Camera-type eye (tissue), 1 donor: ENCODE results near the genes MYBPHL, GSTM1 and RBM15.

GRCh38 chr1:109306905-109308105, at the start of gene MYBPHL:
MYBPHL (minus strand) TSS chr1:109307011.
- RAMPAGE, long total RNA, result no peak

- RAMPAGE, long total RNA, result no peak
Measured at GRCh38 chr1:109389748-109390673, 7.7 kb downstream of the SORT1 start.

- RAMPAGE, long total RNA, result no peak
Measured at GRCh38 chr1:109396659-109397381, 898 bp downstream of the SORT1 start.

GRCh38 chr1:109425245-109425686, 982 bp downstream of the PSMA5 start:
- RAMPAGE, long total RNA, result no peak

DNA sequence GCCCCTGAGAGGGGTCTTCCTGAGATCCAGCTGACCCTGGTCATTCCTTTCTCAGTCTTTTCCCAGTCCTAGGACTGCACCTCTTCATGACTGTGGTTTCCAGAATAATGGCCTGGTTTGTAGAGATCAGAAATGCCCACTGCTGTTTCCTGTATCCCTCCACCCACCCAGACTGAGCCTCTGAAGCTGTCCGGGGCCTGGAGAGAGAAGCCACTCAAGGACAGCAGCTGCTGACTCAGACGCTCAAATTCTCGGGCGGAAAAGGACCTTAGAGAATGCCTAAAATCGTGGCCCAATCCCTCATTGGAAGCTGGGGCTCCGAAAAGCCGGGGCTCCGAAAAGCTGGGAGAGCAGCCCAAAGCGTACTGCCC, 7.9 kb upstream of the GPR61 start:
- RAMPAGE, long total RNA, result no peak

GRCh38 chr1:109598644-109599006, 20.8 kb downstream of the GNAT2 start:
- RAMPAGE, long total RNA, result no peak

GRCh38 chr1:109615853-109616339, 3.5 kb downstream of the GNAT2 start:
- RAMPAGE, long total RNA, result no peak

DNA sequence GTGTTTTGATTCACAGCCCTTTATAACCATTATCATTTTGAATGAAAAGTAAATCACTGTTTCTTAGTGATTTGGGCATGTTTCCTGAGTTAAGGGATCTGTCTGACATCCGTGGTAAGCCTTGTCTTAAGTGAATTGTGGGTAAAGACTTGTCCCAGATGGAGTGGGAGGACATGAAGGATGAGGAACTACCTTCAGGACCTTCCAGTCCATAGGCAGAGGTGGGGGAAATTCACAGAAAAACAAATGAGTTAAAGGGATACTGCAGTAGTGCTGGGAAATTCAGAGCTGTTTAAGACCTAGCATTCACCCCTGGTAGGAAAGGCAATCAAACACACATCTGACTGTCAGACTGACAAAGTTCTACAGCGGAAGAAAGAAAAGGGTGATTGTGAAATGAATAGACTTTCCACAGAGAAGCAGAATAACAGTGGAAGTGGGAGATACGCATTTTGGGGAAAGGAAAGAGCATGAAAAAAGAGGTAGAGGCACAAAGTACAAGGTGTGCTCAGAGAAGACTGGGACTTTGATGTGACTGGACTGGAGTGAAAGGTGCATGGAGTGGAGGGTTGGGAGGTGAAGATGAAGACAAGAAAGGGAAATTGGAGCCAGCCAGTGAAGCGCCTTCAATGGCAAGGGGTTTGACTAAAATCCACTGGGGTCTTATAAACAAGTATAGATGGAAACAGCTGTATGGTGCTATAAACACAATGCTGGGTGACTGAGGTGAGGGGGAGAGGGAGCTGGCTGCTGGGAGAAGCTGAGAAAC, 2.9 kb downstream of the GNAT2 start:
- RAMPAGE, long total RNA, result no peak

DNA sequence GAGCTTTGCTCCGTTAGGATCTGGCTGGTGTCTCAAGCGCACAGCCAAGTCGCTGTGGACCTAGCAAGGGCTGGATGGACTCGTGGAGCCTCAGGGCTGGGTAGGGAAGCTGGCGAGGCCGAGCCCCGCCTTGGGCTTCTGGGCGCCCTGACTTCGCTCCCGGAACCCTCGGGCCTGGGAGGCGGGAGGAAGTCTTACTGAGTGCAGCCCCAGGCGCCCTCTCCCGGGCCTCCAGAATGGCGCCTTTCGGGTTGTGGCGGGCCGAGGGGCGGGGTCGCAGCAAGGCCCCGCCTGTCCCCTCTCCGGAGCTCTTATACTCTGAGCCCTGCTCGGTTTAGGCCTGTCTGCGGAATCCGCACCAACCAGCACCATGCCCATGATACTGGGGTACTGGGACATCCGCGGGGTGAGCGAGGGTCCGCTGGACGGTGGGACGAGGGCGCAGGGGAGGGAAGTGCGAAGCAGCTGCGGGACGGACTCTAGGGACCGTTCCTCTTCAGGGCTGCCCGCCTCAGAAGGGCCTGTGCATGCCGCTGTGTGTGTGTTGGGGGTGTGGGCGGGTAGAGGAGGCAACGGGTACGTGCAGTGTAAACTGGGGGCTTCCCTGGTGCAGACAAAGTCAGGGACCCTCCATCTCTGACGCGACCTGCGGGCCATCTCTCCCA, at the start of gene GSTM1:
Gene GSTM1 (plus strand): TSS at position 314 of the 665 bp plus-strand sequence.
- RAMPAGE, long total RNA, result no peak

- RAMPAGE, long total RNA, result no peak
Measured at GRCh38 chr1:109716549-109717188, 4.6 kb downstream of the GSTM5 start.

- RAMPAGE, long total RNA, result no peak
Measured at GRCh38 chr1:109764812-109765317, 1.1 kb upstream of the EPS8L3 start.

GRCh38 chr1:109766075-109766600, 2.4 kb upstream of the EPS8L3 start:
- RAMPAGE, long total RNA, result no peak

- RAMPAGE, long total RNA, result no peak
Measured at GRCh38 chr1:109767011-109767289, 3.2 kb upstream of the EPS8L3 start.

DNA sequence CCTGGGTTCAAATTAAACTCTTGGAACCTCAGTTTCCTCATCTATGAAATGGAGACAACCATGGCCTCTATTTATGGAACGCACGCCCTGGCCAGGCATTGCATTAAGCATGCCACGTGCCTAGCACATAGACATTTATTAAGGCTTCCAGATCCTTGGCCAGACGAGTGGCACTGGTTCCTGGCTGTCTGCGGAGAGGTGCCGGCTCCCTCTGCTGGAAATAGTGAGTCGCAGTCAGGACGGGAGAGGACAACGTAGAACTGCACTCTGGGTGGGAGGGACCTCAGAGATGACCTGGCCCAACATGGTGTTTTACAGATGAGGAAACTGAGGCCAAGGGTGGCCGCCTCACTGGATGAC, 9.9 kb upstream of the EPS8L3 start:
- RAMPAGE, long total RNA, result no peak

DNA sequence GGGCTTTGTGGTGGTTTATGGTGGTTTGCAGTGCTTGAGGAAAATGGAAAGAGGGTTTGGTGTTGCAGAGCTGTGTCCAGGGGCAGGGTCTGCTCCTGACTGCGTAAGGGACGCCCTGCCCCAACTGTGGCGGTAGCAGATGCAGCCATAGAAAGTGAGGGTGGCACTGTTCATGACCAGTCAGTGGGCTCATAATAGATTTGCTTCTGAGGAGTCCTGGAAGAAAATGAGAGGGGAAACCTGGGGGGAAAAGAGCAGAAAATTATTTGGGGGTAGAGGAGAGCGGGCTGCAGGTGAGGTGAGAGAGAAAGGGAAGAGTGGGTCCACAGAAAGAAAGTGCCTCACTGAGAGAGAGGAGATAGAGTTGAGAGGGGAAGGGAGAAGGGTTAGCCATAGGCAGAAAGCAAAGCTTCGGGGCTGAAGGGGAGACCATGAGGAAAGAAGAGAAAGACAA, 1.1 kb downstream of the CSF1 start:
- RAMPAGE, long total RNA, result no peak

- RAMPAGE, long total RNA, result no peak
Measured at GRCh38 chr1:109927707-109928491, 17.2 kb downstream of the CSF1 start.

- RAMPAGE, long total RNA, result no peak
Measured at GRCh38 chr1:109979499-109980260, 4.9 kb upstream of the AHCYL1 start.

DNA sequence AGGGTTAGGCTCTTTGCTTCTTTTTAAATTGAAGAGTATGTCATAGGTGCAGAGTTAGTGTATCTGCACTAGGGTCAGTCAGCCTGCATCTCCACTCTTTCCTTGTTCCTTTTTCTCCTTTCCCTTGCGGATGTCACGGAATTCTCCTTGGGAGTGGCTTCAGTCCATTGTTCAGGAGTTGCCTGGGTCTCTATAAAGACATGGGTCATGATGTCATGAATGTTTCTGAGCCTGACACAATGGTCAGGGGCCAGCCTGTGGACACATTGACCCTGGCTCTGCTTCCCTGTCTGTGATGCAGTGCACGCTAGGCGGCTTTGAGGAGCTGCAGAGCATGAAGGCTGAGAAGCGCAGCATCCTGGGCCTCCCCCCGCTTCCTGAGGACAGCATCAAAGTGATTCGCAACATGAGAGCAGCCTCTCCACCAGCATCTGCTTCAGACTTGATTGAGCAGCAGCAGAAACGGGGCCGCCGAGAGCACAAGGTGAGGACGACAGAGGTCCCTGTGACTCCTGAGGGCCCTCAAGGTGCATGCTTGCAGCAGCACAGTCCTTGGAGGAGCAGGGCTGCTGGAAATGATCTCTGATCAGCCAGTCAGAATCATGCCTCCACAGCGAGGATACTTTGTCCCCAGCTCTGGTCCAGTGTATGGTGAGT, 8.5 kb downstream of the STRIP1 start:
- RAMPAGE, long total RNA, result no peak

DNA sequence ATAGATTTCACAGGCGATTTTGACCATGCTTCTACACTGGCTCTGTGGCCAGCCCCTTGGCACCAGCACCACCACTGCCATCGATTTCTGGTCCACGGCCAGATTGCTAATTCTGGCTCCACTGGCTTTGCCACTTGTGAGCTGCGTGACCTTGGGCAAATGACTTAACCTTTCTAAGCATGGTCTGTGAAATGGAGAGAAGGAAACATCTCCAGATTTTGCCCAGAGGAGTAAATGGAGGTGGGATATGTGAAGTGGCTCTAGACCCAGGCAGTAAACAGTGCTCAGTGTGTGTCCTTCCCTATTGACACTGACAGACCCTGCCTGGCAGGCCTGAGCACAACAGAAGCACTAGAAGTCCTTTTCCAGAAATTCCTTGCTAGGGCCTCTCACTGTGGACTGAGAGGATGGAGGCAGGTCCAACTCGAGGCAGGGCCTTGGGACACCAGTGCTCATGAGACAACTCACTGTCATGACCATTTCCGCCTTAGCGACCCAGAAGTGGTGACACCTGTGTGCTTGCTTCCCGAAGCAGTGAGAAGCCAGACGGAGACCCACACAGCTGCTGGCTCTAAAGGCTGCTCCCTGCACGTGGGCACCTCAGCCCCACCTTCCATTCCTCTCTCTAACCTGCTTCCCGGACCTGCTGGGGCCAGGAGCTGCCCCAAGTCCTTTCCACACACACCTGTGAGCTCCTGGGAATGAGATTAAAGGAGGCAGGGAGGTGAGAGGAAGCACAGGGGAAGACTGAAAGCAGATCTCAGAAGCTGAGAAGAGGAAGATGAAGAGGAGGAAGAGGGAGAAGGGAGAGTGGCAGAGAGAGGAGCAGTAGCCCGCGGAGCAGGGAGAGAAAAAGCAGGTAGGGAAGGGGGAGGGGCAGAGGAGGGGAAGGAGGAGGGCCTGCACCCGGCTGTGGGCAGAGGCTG, 33.0 kb downstream of the KCNC4 start:
- RAMPAGE, long total RNA, result no peak

DNA sequence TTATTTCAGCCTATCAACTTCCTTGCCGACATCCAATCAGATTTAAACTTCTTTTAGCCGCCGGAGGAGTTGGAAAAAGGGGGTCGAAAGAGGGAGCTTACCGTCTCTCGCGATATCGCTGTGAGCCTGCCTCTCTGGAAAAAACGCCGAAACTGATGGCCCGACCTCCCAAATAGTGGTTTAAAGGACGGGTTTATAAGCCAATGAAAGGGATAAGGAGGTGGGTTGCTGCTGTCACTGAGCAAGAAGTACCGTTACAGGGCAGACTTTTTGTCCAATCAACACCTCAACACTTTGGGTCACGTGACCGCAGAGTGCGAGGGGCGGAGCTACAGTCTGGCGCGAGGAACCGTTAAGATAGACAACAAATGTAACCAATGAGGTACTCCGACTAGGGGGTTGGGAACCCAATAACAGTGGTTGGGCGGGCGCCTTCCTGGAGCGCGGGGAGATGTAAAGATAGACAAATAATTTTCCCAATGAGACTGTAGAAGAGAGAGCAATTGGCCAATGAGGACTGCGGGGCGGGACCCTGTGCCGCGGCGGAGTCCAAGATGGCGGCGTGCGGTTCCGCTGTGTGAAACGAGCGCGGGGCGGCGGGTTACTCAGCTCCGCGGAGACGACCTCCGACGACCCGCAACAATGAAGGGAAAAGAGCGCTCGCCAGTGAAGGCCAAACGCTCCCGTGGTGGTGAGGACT, at the start of gene RBM15:
Gene RBM15 (plus strand): TSS at position 482 of the 700 bp plus-strand sequence.
- RAMPAGE, long total RNA, result no peak